WTC11 (cell line): ENCODE measurements around the gene REV1.

- PRO-cap, result bidirectional peak, plus-strand start at chr2:99490336, minus-strand start at chr2:99490193; bidirectional peak, plus-strand start at chr2:99490635, minus-strand start at chr2:99490507
Observed at GRCh38 chr2:99489857-99490877, at the start of gene REV1. Gene REV1 (minus strand): TSS chr2:99490017.

DNA sequence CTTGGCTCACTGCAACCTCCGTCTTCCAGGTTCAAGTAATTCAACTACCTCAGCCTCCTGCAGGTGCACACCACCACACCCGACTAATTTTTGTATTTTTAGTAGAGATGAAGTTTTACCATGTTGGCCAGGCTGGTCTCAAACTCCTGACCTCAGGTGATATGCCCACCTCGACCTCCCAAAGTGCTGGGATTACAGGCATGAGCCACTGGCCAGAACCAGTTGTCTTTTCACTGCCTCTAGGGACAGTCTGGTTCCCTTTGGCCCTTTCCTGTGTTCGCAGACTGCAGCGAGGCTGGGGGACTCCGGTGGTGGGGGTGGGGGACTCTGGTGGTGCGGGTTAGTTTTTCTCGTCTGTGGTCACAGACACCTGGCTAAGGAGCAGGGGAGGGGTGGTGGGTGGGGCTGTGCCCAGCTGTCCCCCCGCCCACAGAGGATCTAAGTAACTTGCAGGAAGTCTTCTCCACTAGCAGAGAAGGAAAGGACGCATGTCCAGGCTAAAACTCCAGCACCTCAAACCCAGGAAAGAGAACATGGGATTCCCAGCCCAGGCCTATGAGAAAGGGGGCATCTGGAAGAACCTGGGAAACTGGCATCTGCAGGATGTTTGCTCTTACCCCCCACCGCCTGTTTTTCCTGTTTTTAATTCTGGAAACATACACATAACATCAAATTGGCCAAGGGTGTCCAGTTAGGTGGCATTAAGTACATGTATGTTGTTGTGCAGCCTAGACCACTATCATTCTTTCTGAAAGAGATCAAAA is 148.5 kb upstream of the REV1 start:
- PRO-cap, result no peak

DNA sequence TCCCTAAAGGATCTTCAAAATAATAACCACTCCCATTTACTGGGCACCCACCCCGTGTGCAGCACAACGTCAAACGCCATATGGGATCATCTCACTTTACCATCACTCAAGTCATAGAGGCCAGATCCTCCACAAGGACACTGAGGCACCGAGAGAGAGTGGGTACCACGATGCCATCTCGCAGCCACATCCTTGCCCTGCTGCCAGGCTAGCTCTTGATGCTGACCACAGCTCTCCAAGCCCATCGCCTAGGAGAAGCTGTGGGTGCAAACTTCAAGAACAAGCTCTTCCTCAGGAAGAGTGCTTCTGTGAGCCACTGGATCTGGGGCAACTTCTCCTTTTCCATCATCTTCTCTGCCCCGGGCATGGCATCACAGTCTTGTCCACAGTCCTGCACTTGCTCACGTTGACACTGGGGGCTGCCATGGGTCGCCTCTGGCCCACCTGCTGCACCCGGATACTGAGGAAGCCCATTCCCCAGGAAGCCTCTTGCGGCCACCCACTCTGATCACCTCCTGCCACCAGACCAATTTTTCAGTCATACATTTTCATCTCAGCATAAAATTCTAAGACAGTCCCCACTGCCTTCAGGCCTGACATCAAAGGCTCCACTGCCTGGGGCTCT is 244.1 kb downstream of the AFF3 start:
- PRO-cap, result no peak

GRCh38 chr2:99971179-99971620 is 171.2 kb downstream of the AFF3 start:
- PRO-cap, result no peak

GRCh38 chr2:100196972-100197504 is 54.6 kb upstream of the AFF3 start:
- PRO-cap, result no peak

- PRO-cap, result no peak
Observed at GRCh38 chr2:100270530-100271631, 51.4 kb downstream of the LONRF2 start.

- PRO-cap, result no peak
Observed at GRCh38 chr2:100290628-100291773, 31.3 kb downstream of the LONRF2 start.

- PRO-cap, result no peak
Observed at GRCh38 chr2:100394267-100394614, 23.2 kb downstream of the CHST10 start.

- PRO-cap, result no peak
Observed at GRCh38 chr2:100780610-100781195, 39.2 kb upstream of the NPAS2 start.

GRCh38 chr2:100821561-100822003 is 1.6 kb downstream of the NPAS2 start:
- PRO-cap, result no peak

DNA sequence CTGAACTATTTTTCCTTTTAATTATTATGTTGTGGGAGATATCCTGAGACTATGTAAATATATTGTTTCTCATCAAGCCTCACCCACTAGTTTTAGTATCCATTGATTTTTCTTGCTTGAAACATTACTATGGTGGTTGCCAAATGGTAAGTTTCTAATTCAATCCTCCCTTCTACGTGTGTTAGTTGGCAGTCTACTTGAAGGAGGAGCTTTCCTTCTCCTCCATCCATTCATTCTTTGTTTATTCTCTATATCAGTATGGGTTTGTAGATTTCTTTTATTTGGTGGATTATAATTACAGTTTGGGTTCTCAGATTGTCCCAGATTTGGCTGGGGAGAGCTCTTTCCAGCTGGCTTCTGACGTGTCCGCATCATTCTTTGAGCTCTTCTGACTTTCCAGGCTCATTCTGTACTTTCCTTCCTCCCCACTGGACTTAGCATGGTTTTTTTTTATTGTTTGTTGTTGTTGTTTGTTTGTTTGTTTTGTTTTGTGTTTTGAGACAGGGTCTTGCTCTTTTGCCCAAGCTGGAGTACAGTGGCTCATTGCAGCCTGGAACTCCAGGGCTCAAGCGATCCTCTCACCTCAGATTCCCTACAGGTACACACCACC is 40.6 kb downstream of the NPAS2 start:
- PRO-cap, result no peak

- PRO-cap, result no peak
Observed at GRCh38 chr2:100877490-100878755, 58.0 kb downstream of the NPAS2 start.

- PRO-cap, result no peak
Observed at GRCh38 chr2:100989823-100990479, 12.1 kb upstream of the RPL31 start.

DNA sequence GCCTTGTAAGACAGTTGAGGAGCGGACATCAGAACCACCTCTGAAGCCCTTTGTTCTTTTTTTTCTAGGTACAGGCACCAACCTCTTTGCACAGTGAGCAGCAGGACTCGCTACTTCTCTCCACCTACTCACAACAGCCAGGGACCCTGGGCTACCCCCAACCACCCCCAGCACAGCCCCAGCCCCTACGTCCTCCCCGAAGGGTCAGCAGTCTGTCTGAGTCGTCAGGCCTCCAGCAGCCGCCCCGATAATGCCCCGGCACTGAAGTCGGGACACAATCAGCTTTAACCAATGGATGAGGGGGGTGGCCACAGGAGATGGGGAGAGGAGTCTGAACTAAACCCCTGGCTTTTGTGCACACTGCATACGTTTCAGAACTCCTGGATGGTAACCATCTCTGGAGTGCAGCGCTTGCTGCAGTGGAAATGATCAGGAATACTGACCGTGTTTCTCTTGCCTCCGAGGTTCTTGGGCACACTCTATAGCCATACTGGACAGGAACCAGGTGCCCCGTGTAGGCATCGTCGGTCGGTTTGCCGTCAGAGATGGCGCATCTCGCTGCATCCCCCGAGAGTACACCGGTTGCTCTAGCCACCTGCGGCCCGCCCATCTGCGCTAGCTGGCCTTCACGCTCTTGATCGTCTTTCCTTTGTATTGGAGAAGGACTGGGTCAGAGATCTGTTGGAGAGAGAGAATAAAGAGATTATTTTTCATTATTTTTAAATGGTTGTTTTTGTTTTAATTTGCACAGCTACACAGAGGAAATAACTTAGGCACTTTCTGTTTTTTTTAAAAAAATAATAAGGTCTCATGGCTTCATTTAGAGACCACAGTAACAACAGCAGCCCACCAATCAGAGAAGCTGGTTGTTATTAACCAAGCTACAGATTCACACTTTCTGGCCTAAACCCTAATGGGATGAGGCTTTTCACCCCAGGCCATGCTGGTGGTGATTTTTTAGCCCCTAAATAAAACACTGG is 6.5 kb upstream of the RPL31 start:
- PRO-cap, result no peak

DNA sequence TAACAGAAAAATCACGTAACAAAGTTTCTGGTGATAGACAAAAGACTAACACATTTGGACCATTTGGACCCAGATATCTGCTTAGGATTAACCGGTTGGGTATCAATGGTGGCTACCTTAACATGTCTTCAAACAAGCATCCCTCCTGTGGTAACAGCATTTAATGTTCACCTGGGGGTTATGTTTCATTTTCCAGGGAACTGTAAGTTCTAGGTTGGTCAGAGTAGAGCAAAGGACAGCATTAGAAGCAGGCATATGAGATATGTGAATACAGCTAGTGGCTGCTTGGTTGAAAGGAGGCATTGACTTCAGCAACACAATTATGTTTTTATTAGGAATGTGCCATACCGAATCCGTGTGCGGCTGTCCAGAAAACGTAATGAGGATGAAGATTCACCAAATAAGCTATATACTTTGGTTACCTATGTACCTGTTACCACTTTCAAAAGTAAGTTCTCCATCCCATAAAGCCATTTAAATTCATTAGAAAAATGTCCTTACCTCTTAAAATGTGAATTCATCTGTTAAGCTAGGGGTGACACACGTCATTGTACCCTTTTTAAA is 3.6 kb downstream of the RPL31 start:
- PRO-cap, result no peak

GRCh38 chr2:101038306-101039099 is 36.4 kb downstream of the RPL31 start:
- PRO-cap, result no peak

DNA sequence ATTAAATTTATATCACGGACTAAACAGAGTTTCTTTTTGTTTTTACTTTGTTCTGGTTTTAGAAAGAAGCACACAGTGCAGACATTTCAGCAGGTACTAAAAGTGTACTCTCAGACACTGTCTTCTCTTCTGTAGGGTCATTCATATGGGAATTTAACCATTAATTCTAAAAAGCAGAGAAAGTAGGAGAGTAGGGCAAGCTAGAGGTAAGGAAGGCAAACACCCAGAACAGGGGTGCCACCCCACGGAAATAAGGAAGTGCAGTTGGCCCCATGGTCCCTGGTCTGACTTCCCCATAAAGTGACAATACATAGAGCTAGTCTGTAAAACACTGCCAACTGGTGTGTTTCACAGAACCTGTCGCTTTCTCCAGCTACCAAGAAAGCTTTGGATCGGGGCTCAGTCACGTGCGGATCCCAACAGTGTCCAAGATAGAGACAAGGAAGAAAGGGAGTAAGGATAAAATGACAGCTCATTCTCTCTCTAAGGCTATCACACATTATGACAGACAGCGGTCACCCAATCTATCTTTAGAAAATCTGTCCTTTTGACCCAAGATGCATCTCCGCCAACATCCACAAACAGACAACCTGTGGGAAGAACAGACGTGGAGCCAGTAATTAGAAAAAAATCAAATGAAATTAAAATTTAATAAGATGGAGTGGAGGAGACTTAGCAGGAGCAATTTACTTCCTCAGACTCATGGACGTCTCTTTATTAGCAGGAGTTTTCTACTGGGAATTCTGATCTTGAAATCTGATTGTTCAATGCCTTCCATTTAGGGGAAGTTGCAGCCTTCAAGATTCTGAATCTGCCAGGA is 36.3 kb downstream of the TBC1D8 start:
- PRO-cap, result no peak

GRCh38 chr2:101135922-101136403 is 15.2 kb downstream of the TBC1D8 start:
- PRO-cap, result unidirectional peak, minus-strand start at chr2:101136118

DNA sequence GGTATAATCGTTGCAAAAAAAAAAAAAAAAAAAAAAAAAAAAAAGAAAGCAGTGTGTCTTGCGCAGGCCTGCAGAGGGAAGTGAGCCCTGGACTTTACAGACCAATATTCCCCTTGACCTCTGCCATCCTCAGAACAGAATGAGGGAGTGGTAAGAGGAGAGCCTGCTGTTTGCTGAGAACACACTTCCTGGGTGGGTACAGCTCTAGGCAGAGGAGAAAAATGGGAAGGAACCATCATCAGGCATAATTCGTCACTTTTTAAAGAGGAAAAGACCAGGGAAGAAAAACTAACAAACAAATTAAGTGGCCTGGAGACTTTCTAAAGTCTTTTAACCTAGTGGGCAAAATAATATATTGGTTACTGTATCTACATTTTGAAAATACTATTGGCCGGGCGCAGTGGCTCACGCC is 28.9 kb upstream of the TBC1D8 start:
- PRO-cap, result no peak

DNA sequence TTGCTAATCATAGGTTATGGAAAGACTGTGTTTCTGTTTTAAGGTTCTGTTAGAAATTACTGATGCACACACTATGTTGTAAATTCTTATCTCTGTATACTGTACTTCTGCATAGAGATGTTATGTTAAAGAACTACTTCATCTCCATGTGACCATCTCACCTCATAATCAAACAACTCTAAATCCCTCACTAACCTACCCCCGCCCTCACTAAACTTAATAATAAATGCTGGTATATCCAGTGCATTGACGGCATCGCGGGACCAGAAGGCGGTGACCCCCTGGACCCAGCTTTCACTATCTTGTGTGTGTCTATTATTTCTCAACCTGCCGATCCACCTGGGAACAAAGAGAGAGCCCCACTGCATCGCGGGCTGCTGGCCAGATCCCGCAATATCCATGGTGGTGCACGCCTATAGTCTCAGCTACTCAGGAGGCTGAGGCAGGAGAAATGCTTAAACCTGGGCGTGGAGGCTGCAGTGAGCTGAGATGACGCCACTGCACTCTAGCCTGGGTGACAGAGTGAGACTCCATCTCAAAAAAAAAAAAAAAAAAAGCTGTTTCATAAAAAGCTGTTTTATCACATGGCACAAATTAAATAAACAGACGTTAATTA is 7.9 kb upstream of the CNOT11 start:
- PRO-cap, result no peak